Fibroblast of the aortic adventitia (primary cell): Measurements from ENCODE around the gene NOSTRIN.

GRCh38 chr2:164711291-164711596 is 90.0 kb upstream of the GRB14 start:
- CAGE, long polyA plus RNA, result no peak

GRCh38 chr2:164839131-164839514 is 2.5 kb downstream of the COBLL1 start:
- CAGE, long polyA plus RNA, result no peak

DNA sequence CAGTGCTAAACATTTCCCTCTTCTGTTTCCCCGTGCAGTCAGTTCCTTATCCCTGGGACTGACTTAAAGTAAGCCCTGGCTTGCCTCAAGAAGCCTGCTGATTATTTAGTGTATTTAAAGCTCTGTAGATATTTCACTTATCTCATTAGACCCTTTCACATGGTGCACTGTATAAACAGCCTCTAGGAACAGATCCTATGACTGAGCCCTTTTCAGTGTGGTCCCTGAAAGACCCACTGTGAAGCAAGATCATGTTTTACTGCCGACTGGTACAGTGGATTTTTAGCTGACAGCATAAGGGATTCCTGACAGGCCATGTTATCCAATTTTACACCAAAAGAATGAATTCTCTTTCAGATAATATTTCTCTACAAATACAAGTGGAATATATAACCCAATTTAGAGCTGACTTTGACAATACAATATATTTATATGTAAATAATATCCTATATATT is 44.7 kb downstream of the SLC38A11 start:
- CAGE, long polyA plus RNA, result no peak

DNA sequence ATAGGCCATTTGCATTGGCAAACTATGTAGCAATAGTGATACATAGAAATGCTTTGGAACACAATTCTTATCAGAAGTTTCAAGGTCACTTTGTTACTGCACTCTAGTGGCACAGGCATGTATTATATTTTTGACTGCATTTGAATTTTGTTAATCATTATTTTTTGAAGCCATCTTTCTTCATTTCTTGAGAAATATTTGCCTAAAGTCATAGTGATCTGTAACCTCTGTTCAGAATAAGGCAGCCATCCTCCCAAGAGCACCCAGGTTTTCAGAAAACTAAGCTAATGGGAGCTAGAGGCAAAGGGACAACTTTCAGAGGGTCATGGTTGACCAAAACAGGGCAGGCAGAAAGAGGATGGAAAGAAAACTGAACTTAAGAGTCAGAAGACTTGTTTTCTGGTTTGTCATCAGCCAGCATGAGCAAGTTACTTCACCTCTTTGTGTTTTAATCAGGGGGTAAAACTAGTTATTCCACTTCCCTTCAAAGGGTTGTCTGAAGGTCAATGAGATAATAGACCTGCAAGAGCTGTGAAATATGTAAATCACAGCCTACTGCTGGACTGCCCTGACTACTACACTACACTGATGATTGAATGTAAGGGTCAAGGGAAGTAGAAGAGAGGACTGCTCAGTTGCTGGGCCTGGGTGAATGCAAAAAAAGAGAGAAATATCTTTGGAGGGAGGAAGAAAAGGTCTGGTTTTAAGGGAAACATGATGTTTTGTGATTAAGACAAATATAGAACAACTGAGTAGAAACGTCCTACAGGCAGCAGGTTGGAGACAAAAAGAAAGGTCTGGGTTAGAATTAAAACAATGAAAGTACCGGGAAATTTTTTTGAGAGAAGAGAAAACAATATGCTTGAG is 41.4 kb downstream of the SLC38A11 start:
- CAGE, long polyA plus RNA, result no peak

DNA sequence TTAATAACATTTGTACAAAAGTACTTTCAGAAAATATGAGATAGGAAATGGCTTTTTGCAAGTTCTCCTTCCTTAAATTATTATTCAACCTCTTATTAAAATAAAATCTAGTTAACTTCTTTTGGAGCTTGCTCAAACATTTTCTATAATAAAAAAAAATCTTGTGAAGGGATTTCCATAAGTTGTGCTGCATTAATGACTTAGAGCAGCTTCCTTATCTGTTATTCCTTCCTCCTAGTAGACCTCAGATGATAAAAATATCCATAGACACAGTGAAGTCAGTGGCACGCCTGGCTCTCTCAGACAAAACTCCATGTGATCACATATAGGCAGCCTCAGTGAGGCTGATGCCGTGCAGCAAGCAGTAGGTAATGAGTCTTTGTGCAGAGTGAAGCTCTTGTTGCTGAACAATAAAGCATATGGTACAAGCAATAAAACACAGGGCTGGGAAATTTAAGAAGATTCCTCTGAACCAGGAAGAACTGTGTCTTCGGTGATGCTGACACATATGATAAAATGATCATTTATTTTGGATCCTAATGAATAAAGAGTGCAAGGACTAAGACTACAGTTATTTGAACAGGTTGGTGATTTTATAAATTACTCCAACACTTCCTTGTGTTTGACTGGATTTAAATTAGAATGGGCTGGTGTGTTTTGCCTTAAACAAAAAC is 102.6 kb downstream of the CSRNP3 start:
- CAGE, long polyA plus RNA, result no peak

GRCh38 chr2:165795018-165795535 is 1.0 kb upstream of the GALNT3 start:
- CAGE, long polyA plus RNA, result no peak

- CAGE, long polyA plus RNA, result no peak
These were observed 145.3 kb downstream of the B3GALT1 start for GRCh38 chr2:167438065-167438604.

DNA sequence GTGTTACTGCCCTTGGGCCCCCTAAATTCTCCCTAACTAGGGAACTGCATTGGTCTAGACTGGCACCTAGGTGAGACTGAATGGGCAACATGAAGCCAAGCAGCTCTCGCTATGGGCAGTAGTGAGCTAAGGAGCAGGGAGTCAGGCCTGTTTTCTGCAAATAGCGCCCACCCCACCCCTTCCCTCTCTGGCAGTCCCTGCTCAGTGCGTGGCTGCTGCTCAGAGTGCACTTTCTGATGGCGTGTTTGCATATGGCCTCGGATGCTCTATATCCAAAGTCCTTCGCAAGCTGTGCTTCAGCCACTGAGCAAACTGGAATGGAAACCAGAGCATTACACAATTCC is 420.0 kb downstream of the STK39 start:
- CAGE, long polyA plus RNA, result no peak

DNA sequence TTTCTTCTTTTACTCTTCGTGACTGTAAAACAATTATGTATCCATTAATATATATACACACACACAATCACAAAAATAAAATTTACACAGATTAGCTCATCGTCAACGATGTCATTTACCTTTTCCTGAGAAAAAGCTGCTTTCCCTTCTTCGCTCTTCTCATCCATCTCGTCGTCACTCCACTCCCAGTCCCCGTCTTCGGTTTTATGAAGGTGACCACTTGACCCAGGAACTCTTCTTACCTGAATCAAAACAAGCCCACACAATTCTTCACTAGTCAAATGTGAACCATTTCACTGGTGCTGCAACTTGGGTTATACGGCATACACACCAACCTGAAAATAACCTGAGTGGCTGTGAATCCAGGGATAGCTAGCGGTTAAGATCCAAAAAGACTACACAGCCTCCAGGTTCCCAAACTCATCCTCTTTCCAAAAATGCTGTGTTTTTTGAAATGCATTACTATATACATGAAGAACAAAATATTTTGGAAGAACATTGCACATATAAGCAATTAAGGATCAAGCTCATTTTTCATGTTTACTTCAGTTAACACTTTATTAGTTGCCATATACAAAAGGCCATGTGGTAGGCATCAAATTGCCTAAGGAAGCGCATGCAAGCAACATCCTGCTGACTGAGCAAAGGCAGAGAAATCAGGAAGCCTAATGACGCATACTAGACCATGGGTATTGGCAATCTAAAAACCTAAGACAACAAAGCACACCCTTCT is 172.2 kb downstream of the STK39 start:
- CAGE, long polyA plus RNA, result no peak

DNA sequence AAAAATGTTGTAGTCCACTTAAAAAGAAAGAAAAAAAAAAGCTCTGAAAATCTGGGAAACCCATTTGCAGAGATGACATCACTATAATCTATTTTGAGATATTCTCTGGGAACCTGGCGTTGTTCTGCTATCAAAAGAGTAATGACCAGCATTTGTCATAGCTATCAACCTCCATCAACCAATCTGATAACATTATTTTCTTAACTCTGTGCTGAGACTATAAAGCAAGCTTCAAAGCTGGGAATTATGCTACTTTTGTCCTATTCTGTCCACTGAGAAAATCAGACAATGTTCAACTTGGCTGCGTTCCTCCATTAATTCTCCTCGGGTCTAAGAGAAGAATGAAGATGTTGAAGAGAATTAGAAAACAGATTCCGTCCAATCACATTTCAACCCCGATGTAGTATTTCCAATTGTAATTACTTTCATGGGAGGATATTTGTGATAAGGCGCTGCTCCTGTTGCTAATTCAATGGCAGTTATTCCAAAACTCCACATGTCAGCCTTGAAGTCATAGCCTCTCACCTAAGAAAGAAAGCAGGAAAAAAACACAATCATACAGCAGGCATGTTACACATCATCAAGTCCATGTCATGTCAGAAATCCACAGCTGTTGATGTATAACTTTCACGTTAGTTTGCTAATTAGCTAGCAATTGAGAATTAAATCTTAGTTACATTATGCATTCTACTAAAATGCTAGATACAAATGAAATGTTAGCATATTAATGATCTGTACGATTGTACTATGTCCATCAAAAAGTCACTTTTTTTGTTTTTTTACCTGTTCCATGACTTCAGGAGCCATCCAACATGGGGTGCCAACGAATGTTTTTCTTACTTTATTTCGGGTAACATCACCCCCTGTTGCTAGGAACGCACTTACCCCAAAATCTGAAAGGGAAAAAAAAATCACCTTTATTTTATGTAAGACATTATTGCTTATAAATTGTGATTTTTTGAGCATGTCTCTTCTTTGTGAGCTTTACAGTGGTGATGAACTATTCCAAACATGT is 107.2 kb downstream of the STK39 start:
- CAGE, long polyA plus RNA, result no peak

DNA sequence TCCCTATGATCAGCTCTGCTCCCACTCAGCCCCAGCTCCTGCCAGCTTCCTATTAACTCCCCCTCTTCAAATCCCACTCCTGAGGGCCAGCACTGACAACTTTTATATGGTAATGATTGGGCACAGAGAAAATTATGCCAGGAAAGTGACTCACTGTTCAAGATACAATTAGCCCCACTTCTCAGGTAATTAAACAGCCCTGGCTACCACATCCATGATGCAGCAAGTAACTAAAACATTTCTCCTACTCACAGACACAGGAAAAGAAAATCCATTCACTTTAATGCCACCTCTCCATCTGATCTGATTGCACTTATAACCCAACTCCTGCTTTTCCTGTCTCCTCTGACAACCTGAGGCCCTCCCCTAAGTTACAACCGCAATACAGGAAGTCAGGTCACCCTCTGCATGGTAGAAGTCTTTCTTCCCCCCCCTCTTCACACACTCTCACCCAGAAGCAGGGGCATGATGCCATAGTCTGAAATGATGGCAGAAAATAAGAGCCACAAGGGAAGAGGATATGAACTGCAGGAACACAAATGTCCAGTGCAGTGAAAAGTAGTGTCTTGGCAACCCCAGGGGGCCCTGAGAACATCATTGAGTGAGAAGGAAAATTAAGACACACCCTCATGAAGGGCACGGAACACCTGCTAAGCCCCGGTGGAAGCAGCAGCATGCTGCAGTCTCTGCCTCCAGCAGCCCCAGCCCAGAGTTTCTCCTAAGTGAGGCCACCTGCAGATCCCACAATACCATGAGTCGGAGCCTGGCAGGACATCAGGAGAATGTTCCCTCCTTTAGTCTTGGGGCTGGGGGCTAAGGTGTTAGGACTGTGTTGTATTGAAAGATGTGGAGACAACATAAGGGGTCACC is 54.3 kb downstream of the STK39 start:
- CAGE, long polyA plus RNA, result no peak

GRCh38 chr2:168490408-168490798 is 34.3 kb downstream of the CERS6 start:
- CAGE, long polyA plus RNA, result no peak

DNA sequence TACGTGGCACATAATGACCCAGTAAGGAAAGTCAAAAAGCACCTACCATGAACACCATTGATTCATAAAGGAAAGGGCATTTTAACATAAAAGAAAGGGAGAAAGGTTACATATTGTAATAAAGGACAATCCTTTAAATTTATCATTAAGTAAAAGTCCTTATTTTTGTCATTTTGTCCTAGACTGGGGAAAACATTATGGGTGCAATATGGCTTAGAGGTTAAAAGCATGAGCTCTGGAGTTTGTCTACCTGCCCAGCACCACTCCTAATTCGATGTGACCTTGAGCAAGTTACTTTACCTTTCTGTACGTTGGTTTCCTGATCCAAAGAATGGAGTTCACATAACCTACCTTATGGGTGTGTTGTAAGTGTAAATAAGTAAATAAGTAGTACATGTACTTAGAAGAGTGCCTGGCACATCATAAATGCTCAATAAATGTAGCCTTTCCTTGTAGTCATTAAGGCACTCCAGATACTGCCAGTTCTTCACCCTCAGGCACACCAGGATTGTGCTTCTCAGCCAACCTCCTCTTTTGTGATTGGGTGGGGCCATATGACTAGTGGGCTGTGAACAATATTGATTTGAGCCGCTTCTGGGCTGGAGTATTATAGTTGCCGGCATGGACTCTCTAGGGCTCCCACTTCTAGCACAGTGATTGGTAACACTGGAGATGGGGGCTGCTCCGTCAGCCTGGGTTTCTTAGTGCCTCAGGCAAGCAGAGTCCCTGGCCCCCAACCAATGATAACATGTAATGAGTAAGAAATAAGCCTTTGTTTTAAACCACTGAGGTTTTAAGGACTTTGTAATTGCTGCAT is 101.8 kb upstream of the NOSTRIN start:
- CAGE, long polyA plus RNA, result no peak

GRCh38 chr2:168802265-168802763 is at the start of gene NOSTRIN:
Gene NOSTRIN, plus strand, starts transcription at chr2:168802637.
- CAGE, long polyA plus RNA, result no peak

DNA sequence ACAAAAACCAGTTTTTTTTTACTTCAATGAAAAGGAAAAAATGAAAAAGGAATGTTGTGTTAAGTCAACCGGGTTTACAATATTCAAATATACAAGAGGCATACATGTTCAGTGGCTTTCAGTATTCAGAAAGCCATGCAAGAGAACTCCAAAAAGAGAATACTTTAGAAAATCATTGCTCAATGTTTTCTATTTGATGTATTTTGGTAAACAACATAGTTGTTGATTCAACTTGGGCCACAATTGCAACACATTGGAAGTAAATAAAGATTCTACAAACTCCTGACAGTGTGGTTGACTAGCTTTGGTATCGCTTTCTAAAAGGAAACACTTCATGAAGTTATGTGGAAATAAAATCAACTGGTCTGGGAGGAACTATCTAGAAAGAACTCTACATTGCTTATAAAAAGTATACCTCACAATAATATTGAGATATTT is 2.7 kb downstream of the DHRS9 start:
- CAGE, long polyA plus RNA, result no peak

GRCh38 chr2:169683584-169684127 is 10.5 kb downstream of the CFAP210 start:
- CAGE, long polyA plus RNA, result no peak

DNA sequence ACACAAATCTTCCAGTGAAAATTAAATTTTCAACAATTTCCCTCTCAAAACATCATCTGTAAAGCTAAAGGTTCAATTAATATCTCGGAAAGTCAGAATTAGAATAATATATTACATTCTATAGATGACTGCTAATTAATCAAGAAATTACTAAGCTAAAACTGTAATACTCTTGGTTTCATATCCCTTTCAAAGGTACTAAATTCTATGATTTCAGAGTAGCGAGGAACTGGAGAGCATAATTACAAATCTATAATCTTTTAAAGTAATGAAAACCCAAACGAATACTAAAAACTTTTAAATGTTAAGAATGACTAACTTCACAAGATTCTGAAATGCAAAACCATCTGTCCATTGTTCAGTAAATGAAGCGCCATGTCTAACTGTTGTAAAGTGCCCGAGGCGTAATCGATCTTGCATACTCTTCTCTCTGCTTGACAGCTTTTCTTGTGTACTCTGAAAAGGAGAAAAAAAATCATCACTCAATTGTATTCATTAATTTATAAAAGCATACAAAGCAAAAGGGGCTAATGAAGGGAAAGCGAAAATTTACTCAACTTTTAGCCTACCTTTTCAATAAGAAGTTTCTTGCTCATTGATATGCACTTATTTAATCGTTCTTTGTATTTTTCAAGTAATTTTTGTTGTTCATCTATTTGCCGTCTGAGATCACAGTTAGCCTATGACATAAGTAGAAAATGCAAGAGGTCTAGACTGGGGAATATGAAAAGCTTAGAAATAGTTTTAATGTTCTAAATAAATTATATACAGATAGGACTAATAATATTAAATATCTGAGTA is 111.0 kb downstream of the TLK1 start:
- CAGE, long polyA plus RNA, result no peak

DNA sequence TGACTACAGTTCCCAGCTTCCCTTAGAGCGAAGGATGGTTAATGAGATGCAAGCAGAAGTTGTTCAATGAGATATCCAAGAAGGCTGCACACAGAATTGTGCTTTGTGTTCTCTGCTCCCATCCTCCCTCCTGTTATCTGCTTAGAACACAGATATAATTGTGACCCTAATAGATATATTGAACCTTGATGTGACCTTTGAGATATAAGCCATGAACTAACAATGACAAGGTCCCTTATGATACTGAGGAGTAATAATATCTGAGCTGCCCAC is 109.4 kb downstream of the TLK1 start:
- CAGE, long polyA plus RNA, result no peak

DNA sequence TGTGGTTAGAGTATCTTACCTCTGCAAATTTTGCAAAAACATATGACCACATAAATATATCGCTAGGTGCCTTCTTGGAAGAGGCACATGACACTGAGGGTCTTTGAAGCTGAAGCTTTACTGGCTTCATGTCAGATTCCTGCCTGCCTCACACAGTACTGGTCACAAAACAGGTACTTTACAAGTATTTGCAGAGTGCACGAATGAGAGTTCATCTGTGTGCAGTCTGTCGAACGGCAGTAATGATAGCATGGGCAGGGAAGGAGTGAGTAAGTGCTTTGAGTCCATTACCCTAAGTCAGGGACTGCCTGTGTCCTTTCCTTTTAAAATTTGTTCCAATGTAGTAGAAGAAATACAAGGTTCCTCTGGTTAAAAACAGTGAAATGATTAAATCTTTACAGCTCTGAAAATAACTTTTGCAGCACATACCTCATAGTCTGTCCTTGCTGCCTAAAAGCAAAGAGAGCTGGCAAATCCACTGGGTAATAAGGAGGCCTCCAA is 87.7 kb upstream of the TLK1 start:
- CAGE, long polyA plus RNA, result no peak

DNA sequence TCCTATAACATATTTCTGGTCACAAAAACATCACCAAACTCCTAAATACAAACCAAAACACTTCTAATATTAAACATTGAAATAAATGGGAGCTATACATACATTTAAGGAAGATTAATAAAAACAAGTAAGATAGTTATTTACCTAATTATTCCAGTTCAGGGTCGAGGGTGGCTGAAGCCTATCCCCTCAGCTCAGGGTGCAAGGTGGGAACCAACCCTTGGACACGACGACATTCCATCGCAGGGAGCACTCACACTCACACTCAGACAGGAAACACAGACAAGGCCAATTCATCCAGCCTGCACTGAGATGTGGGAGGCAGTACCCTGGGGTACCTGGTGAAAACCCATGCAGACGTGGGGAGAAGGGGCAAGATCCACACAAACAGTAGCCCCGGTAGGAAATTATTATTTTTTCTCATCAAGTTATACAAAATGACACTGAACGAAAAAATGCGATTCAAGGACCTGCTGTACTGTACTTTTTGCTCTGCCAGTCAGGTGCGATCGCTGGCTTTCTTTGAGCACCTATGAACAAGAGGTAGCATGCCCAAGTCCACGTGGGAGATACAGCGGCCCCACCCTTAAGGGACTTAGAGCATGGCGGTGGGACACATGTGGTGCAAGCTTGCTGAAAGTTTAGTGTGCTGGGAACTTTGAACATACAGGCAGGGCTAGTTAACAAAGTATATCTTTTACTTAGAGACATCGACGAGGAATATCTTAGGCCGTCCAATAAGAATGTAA is 734 bp downstream of the METTL8 start:
- CAGE, long polyA plus RNA, result no peak